CD14-positive monocyte (primary cell): ENCODE measurements around a stretch of chr1.

GRCh38 chr1:9072055-9072476 is 2.6 kb upstream of the SLC2A5 start:
- CAGE, long polyA plus RNA, result no peak

DNA sequence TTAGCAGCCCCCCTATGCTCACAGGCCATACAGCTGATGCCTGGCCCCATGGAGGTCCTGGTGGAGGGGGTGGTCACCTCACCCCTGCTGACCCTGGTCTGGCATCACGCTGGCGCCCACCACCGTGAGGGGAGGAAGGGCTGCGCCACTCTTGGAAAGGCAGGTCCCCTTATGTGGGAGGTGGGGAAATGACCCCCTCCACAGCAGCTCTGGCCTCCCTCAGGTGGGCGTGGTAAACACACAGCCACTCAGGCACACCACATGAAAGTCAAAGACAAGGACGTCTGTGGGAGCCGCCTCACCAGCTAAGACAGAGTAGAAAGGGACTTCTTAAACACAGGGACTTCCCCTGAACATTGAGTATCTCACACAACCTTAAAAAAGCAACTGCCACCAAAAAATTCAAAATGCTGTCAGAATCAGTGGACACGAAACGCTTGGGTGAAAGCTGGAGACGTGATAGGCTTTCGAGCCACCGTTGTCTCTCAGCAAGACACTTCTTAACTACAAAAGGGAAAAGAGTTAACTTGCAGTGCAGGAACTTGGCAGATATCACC is 6.9 kb downstream of the GPR157 start:
- CAGE, long polyA plus RNA, result no peak

DNA sequence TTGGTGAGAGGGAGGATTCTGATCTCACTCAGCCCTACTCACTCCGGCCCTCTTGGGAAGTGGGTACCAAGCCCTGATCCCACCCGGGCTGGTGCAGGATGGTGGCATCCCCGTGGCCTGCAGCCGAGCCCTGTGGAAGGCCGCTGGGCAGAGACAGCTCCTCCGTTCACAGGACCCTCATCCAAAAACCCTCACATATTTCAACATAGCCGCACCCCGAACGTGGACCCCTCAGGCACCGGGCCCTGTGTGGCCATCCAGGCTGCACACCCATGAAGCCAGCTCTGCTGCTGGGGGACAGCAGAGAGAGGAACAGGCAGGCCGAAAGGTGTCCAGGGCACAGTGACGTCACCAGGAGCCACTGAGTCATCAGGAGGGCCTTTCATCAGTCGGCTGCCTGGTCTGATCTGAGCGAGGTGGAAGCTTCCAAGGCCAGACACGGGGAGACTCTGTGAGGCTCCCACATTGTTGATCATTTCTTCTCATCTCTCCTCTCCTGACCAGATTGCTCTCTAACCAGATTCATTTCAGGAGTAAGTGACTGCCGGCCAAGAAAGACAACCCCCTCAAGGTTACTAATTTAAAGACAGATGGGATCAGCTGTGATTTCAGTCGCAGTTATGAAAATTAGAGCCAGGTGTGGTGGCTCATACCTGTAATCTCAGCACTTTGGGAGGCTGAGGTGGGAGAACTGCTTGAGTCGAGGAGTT is 16.3 kb upstream of the GPR157 start:
- CAGE, long polyA plus RNA, result no peak

- CAGE, long polyA plus RNA, result no peak
These were observed 52.5 kb upstream of the H6PD start for GRCh38 chr1:9181819-9182701.

DNA sequence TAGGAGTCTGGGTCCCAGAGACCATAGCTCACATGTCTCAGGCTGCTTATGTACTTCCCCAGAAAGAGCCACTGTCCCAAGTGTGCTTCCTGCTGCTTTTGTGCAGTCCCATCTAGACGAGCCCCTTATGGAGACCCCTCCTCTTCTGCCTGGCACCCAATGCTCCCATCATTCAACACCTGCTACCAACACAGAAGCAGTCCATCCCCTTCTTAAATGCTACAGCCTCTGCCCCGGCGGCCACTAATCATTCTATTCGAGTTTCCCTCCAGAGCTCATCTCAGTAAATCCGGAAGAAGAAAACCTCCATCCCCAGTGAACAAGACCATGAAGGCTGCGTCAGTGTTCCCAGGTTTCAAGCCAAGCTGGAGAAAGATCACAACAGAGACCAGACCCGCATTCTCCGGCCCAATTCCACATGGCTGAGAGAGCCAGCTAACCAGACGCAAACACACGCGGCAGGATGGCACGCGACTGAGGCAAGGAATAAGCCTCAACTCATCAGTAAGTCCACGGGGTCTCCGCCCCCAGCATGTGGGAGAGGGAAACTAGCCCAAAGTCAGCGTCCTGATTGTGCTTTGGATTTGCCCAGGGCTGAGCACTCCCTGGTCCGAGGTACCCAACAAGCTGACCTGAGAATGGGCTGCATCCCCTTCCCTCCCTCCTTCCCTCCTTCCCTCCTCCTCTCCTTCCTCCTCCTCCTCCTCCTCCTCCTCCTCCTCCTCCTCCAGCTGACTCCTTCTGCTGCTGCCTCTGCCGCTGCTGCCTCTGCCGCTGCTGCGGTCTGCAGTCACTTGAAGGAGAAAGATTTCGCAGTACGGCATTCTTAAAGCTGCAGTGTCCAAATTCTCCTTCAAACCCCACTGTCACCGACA is 33.2 kb upstream of the H6PD start:
- CAGE, long polyA plus RNA, result no peak

GRCh38 chr1:9242365-9243157 is 8.0 kb downstream of the H6PD start:
- CAGE, long polyA plus RNA, result no peak

- CAGE, long polyA plus RNA, result no peak
These were observed 24.7 kb upstream of the SPSB1 start for GRCh38 chr1:9267838-9268627.

GRCh38 chr1:9291806-9292479 is 751 bp upstream of the SPSB1 start:
- CAGE, long polyA plus RNA, result no peak

GRCh38 chr1:9322495-9323003 is 29.9 kb downstream of the SPSB1 start:
- CAGE, long polyA plus RNA, result no peak

DNA sequence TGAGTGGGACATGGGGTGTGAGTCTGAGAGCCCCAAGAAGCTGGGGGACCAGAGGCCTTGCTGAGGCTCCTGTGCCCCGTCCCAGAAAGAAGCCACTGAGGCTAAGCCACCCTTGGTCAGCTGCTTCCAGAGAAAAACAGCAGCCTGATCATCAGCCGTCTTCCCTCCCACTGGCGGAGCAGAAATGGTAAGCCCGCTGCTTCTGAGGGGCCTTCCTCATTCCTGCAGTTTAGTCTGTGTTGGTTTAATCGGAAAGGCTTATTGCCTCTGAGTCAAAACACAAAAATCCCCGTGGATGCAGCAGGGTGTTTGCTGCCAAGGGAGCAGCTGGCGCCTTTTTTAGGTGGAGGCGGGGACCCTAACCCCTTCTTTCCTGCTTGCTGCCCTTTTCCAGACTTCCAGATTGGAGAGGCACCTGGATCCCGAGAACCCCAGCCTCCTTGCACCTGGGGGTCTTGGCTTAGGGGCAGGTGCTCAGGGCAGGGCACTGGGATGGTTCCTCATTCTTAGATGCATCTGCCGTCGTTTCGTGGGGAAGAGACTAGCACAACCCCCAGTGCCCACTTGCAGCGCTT is 34.0 kb downstream of the SPSB1 start:
- CAGE, long polyA plus RNA, result no peak

DNA sequence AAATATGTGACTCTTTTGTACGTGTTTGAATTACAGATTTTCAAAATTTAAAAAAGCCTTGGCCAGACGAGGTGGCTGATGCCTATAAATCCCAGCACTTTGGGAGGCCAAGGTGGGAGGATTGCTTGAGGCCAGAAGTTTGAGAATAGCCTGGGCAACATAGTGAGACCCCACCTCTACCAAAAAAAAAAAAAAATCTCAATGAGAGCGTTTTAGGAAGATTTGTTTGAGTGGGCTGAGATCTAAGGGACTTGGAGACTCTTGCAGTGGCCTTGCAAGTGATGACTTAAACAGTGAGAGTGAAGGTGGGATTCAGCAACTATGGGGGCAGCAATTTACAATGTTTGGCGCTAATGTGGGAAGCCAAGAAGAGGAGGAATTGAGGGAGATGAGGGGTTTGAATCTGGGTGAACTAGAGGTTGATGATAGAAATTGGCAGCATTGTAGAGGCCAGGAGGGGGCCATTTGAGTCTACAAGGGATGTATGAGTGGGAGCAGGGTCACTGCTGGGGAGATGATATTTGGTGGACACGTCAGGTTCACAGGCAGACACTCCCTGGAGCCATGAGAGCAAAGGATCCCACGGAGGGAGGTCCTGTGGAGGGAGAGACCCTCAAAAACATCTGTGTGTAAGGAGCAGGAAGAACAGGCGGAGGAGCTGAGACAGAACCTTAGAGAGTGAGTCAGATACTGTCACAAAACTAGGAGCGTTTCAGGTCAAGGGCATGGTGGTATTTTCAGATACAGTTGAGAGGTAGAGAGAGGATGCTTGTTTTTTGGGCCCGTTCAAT is 39.5 kb downstream of the SPSB1 start:
- CAGE, long polyA plus RNA, result no peak

DNA sequence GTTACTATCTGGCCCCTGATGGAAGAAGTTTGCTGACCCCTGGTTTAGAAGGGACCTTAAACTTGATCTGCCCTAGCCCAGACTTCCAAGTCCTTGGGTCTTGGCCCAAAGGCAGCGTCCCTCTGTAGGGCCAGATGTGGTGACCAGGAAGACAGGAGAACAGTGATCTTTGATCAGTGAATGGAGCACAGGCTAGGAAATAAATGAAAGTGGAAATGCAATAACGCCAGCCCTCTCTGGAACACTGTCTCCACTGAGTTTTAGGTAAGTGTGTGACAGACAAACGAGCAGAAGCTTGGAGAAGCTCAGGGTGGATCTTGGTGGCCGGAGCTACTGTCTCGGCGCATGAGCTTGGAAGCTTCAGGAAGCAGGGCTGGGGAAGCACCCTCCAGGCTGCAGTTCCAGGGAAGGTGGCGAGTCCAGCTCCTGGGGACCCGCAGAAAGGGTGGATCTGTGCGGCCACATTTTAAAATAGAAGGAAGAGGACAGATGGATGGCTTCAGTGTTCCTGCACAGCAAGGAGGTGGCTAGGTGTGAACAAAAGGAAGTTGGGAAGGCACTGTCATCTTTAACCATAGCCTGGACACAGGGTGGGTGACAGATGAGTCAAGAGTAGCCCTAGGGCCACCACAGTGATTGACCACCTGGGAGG is 58.6 kb downstream of the SPSB1 start:
- CAGE, long polyA plus RNA, result no peak

DNA sequence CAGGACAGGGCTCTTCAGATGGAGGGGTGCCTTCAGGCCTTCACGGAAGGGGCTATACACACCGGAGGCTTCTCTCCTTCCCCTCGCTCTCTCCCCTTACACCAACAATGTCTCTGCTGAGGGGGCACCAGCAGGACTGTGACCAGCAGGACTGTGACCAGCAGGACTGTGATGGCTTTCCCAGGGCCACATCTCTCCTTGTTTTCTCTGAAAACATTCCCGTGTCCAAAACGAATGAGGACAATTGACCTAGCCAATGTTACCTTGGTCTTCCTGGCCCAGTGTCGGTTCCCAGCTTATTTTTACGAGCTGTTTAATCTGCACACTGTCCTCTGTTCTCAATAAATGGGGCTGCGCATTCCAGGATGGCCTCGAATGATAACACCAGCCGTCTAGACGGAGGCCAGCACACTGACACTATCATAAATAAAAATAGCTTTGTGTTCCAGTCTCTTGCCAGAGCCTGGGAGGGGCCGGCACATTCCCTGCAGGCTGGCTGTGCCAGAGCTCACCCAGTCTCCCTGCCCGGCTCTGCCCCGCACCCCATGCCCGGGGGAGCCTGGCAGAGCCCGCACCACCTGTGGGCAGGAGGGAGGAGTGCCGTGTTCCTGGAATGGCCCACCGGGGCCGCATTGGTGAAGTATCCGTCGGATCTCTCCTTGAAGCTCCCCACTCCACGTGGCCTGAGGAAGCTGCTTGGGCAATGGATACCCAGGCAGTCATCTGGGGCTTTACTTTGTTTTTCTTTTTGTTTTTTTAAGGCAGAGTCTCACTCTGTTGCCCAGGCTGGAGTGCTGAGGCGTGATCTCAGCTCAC is 92.0 kb downstream of the SPSB1 start:
- CAGE, long polyA plus RNA, result no peak

DNA sequence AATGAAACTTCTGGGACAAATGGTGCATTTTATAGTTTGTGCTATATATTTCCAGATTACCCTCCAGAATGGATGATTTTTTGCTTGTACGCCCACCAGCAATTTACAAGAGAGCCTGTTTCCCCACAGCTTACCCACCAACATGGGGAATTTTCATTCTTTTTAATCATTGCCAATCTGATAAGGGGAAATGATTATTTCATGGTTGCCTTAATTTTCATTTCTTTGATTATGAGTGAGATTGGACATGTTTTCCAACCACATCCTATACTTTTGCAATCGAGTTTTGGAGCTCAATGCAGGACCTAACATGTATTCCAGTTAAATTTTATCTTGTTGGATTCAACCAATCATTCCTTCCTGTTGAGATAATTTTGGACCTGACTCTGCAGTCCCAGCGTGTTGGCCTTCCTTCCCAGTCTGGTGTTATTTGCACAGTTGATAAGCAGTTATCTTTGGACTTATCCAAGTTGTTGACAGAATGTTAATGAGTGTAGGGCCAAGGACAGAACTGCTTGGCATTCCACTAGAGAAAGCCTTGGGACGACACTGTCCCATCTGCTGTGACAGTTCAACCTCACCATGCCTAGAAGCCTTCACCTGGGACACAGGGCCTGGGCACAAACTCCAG is 104.3 kb upstream of the SLC25A33 start:
- CAGE, long polyA plus RNA, result no peak

DNA sequence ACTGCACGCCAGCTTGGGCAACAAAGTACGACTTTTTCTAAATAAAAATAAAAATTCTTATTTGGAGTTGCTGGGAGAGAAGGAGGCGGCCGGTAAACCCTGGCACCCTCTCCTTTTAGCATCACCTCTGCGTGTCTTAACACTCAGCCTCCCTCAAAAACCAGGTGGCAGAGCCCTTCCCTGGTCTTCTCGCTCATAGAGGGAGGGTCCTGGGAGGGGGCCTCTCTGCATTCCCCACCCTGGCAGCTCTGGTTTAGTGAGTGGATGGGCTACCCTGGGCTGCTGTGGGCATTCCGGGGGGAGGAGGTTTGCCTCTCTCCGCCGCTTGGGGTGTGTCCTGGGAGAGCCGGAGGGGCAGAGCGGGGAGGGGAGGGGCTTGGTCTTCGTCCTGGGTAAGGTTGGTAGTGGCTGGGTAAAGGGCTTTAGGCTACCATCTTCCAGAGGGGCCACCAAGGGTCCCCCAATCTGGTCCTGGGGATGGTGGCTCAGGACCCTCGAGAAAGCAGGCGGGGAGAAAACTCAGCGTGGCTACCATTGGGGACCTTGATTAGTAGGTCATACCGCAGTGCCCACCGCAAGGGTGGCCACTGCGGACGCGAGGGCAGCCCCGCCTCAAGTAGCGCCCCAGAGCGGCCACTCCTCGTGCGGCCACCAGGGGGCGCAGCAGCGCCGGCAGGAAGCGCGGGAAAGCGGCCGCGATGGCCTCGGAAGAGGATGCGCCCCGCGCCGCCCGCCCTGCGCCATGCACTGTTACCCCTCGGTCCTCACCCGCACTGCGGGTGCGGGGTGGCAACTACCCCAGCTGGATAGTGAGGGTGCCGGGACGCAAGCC is 44.3 kb upstream of the SLC25A33 start:
- CAGE, long polyA plus RNA, result no peak

DNA sequence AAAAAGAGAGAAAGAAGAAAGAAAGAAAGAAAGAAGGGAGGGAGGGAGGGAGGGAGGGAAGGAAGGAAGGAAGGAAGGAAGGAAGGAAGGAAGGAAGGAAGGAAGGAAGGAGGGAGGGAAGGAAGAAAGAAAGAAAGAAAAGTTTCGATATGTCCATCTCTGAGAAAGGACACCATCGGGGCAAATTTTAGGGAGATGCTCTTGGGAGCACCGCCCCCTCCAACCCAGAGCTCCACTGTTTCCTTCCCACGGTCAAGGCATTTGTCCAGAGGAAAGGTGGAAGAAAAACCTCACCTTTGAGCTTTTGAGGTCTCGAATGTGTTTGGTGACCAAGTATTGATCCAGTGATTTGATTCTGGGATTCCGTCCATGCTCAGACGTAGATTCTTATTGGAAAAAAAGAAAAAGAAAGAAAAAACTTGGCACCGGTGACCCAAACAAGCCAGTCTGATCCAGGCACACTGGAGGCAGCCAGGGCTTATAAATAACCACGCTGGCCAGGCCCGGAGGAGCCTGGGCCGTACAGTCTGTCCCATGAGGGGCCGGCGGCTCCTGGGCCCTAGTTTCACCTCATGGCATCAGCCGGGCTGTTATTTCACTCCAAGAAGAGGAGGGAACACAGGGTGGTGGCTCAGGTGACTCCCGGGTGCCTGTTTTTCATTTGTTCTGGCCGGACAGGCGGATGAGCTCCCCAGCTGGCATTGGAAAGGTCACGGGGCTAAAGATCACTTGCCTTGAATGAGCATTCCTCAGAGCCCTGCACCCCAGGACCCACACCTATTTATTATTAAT is 36.1 kb upstream of the SLC25A33 start:
- CAGE, long polyA plus RNA, result no peak

DNA sequence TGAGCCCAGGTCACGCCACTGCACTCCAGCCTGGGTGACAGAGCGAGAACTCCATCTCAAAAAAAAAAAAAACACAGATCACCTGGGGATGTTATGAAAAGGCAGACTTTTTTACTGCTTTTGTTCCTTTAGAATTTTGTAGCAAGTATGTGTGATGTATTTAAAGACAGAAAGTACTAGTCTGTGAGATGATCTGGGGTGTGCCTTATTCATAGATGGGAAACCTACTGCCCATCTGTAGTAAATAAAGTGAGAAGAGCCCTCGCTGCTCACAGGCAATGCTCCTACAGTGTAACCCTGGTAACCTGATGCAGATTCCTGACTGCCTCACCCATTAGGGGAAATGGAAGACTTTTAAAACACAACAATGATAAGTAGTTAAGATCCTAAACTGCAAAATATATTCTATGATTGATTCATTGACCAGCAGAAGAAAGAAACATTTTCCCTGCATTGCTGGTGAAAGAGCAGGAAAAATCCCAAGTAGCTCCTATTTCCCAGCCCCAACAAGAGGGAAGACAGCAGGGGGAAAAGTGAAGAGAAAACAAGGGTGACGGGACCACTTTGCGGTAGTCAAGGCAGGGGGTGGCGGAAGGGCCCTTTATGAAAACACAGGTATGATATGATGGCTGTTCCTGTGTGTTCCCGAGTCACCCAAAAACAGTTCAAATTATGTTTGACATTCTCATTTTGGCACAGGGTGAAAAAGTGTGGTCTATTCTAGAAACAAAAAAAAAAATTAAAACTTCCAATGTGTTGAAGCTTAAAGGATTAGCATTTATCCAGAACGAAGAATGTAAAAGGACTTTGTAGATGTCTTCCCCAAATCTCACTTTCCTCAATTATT is 19.3 kb upstream of the TMEM201 start:
- CAGE, long polyA plus RNA, result no peak

DNA sequence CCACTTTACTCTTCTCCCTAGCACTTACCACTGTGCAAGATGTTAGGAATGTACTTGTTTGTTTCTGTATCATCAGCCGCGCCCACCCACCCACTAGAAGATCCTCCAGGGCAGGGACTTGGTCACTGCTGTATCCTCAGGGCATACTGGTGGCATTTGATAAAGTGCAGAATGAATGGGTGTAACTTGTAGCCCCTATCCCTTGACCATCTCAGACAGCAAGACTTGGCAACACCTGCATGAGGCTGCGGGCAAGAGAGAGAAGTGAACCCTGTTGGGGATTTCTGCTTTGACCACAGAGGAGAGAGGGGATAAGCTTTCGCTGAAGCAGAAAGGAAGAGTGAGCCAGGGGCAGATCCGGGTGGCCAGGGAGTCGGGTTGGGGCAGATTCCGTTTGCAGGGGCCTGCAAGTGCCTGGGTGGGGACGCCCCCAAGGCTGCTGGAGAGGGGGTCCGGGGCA is 25.5 kb upstream of the PIK3CD start:
- CAGE, long polyA plus RNA, result no peak

GRCh38 chr1:9629007-9630275 is 22.1 kb upstream of the PIK3CD start:
- CAGE, long polyA plus RNA, result no peak

GRCh38 chr1:9651998-9652796 is 666 bp downstream of the PIK3CD start:
- CAGE, long polyA plus RNA, result no peak